SK-N-MC (cell line): ENCODE measurements around a stretch of chr6.

DNA sequence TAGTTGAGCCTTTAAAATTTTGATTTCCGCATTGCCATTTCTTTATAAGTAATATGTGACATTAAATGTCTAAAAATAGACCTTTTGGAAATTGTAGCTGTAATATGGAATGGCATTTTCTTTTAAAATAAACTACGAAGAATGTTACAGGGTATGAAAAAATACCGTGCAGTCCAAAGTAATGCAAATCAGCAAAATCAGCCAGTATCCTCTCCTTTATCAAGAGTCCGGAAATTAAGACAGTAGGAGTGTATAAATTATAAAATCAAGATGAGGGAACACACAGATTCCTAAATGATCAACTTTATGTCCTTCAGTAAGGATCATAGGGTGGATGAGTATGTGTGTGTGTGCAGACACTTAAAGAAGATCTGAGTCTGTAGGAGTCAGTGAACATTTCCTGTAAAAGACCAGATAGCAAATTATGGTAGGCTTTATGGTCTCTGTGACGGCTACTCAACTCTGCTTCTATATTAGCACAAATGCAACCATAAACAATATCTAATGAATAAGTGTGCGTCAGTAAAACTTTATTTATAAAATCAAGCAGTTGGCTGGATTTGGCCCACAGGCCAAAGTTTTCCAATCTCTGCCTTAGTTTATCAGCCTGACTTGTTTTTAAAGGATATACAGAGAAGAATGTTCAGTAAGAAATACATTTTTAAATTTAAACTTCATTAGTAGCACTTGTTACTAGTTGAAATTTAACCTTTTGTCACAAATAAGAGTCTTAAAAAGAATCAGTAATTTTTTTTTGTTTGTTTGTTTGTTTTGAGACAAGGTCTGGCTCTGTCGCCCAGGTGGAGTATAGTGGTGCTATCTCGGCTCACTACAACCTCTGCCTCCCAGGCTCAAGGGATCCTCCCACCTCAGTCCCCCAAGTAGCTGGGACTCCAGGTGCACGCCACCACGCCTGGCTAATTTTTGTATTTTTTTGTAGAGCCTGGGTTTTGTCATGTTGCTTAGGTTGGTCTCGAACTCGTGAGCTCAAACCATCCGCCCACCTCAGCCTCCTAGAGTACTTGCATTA, 10.7 kb downstream of the STXBP5 start:
- RRBS, result no CpG with 5 or more reads among the region's 13 CpGs

- RRBS, result no CpG with 5 or more reads among the region's 2 CpGs
Measured at GRCh38 chr6:147259644-147260171, 55.5 kb downstream of the STXBP5 start.

- RRBS, result no CpG with 5 or more reads among the region's 7 CpGs
Measured at GRCh38 chr6:147303983-147305167, 100.2 kb downstream of the STXBP5 start.

DNA sequence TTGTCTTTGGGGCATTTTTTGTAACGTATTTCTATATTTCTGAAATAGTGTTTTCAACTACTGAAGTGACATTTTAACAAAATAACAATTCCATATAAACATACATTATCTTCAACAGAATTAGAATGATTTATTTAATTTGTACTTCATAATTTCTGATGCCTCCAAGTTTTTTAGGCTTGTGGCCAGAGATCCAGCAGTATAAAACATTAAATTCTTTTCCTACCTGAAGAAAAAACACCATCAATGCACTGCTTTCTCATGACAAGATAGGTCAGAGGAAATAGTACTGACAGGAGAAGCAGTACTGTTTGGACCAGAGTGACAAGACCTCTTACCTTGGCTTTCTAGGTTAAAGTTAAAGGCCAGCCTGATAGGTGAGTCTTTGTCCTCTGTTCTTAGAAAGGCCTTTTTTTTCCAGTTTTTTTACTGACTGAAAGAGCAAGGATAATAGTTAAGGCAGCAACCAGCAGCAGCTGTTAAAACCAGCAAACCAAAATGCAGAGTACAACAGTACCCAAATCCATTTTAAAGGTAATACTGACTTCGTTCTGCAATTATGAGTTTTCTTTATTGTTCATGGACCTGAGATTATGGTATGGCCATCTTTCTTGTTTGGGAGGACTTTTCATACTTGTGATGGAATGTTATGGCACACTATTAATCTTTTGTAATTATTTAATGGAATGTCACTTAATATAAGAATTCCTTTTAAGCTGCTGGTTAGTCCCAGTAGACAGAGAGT, 113.9 kb downstream of the STXBP5 start:
- RRBS, result no CpG with 5 or more reads among the region's 2 CpGs

GRCh38 chr6:147337673-147338479, 133.7 kb downstream of the STXBP5 start:
- RRBS, result no CpG with 5 or more reads among the region's 5 CpGs

DNA sequence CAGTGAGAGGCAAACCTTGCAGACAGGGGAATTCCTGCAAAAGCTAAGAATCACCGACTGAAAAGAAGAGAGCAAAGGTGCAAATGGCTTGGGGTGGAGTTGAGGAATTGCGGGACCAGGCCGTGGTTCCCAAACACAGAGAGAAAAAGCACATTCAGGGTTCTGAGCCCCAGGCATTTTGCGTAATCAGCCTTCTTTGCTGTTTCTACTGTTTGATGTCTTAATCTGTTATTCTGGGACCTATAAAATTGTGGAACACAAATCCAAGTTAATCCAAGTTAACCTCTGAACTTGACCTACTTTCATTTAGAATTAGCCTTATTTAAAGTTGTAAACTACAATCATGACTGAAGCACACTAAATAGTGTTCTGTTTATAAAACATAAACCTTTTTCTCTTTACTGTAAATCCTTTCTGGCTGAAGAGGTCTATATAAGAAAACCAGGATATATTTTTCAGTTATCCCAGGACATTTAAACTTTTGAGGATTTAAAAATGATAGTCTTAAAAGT, 22.2 kb downstream of the SAMD5 start:
- RRBS, result no CpG with 5 or more reads among the region's 4 CpGs

DNA sequence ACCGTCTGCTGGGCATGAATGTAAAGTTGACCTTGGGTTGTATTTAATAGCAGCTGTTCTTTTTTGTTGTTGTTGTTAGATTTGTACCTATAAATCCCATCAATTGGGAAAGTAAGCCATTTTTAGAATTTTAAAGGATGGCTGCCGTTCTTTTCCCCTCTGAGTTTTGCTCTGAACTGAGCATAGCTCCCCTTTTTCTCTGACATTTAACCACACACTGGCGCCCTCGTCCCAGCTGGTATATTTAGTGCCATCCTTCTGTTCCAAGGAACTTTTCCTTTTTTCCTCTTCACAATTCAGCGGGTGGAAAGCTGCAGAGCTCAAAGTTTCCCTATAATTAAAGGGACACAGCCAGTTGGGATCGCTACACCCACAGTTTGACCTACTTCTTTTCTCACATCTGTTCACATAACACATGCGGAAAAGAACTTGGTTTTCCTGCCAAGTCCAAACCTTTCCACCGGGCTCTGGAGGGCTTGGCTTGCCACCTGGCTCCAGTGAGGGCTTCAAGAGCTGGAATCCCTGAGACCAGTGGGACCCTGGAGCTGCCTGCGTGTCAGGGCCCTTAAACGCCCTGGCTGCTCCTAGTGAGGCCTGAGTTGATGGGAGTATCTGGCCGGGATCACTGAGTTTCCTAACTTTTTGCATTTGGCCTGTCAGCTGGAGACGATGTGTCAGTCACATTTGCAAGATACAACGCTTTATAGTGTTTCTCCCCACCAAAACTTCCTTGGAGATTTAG, 175.9 kb downstream of the SASH1 start:
- RRBS, result no CpG with 5 or more reads among the region's 13 CpGs

- RRBS, result 100% methylated on average over 1 of the region's 23 CpGs
Measured at GRCh38 chr6:148520040-148520662, 177.5 kb downstream of the SASH1 start.

GRCh38 chr6:148524738-148525420, 182.2 kb downstream of the SASH1 start:
- RRBS, result no CpG with 5 or more reads among the region's 11 CpGs

DNA sequence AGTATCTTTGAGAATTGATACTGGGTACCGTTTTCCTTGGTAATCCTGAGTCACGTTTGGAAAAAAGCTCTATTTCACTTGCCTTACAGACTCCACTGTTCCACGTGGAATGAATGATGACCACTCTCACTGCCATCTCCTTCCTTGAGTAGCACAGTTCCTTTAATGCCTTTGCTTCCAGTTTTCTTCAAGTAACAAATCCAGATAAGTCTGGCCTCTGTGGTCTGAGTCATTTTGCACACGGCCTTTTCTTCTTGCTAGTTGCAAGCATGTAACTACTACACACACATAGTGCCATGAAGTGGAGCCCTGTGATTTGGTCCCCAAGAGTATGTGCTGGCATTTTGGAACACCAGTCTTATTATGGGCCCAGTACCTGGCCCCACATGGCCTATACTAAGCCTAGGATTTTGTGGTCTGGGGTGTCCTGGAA, 182.8 kb downstream of the SASH1 start:
- RRBS, result no CpG with 5 or more reads among the region's 4 CpGs

DNA sequence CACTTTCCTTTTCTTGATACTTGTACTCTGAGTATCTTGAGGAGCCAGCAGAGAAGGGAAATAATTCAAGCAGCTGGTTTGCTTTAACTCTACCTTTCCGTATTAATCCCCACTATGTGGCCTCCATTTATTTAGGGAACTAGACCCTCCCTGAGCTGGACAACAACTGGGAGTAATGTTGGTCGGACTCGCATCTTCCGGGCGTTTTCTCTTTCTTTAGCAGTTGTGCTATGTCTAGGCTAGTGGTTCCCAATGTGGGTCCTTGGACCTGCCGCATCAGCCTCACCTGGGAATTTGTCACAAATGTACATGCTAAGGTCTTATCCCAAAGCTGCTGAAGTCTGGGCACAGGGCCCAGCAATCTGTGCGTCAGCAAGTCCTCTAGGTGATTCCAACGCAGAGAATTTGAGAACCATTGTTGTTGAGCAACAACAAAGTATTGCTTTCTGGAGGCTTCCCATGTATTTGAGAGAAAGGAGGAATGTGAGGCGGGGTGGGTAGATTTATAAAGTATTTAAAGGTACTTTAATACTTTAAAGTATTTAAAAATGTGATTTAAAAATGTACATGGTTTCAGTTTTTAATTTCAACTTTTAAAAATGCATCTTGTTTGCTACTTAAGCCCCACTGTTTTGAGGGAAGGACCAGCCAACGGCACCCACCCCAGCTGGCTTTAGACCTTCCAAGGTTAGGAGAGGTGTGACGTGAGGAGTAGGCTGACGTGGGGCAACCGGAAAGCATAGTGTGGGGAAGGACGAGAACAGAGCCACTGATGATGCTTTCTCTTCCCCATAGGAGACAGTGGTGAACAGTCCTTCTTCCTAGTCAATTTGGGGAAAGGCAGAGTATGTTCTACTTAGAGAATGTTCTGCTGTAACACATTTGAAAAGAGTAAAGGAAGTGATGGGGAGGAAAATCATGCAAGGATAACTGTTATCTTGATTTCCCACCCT, 4.1 kb downstream of the UST start:
- RRBS, result no CpG with 5 or more reads among the region's 14 CpGs

DNA sequence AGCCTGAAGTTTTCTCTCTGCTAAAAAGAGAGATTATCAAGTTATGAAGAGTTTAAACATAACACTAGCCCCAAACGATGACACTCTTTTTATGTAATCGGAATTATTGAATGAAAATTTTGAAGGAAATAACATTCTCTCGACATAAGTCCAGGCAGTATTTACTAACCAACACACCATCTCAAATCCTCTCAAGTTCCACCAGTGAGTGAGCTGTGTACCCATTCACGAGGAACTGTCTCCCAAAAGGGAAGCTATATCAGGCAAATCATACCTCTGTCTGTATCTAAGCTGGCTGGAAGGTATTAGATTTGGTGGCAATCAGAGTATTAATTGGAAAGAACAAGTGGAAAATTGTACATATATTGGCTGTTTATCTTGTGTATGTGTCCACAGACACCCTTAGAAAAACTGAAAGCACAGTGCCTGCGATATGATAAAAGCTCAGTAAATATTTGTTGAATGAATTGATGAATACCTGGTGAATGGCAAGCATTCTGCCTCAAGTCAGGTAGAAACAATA, 37.5 kb downstream of the UST start:
- RRBS, result no CpG with 5 or more reads among the region's 5 CpGs

DNA sequence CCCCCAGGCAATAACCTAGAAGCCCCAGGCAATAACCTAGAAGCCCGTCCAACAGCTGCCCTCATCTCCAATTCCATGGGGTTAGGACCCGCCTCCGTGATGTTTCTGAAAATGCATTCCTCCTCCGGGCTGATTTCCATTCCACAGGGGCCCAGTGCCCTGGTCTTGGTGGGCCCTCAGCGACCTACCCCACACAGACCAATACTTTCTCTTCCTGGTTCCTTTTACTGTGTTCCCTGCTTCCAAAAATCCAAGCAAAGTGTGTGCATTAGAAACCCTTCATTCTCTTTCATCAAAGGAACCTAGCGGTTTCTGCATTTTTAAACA, 257.8 kb upstream of the TAB2 start:
- RRBS, result no CpG with 5 or more reads among the region's 6 CpGs

- RRBS, result 100% methylated on average over 2 of the region's 18 CpGs
Measured at GRCh38 chr6:149073424-149074278, 243.9 kb upstream of the TAB2 start.

DNA sequence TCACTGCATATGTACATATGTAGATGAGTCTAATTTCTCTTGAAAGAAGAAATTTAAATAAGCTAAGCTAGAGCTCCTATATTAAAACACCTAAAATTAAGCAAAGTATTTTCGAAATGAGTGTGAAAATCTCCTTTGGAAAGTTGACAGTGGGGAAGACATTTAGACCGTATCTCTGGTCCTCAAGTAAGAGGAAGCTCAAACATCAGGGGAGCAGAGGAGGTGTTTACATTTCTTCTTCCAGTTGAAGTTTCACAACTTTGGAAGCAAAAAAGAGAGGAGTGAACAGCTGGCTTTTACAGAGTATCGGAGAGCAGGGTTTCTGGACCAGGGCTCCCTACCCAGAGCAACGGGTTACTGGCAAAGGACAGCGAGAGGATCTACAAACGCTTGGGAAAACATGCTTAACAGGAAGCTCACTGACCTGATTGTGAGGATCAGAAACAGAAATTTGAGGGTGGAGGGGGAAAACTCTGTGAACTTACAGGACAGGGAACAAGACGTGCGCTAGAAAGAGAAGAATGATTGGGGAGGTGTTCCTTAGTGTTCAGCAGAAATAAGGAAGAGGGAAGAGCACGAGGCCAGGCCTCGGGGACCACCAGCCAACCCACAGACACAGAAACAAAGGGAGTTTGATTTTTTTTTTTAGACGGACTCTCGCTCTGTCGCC, 85.8 kb upstream of the TAB2 start:
- RRBS, result no CpG with 5 or more reads among the region's 13 CpGs

- RRBS, result no CpG with 5 or more reads among the region's 9 CpGs
Measured at GRCh38 chr6:149318857-149319218, 1.3 kb downstream of the TAB2 start.

GRCh38 chr6:149322902-149323213, 5.3 kb downstream of the TAB2 start:
- RRBS, result no CpG with 5 or more reads among the region's 1 CpG

DNA sequence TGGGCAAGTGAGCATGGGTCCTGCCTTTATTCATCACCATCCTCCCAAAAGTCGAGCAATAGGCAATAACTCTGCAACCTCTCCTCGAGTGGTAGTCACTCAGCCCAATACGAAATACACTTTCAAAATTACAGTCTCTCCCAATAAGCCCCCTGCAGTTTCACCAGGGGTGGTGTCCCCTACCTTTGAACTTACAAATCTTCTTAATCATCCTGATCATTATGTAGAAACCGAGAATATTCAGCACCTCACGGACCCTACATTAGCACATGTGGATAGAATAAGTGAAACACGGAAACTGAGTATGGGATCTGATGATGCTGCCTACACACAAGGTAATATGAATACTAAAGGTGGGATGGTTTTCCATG, 20.9 kb upstream of the SUMO4 start:
- RRBS, result no CpG with 5 or more reads among the region's 6 CpGs

DNA sequence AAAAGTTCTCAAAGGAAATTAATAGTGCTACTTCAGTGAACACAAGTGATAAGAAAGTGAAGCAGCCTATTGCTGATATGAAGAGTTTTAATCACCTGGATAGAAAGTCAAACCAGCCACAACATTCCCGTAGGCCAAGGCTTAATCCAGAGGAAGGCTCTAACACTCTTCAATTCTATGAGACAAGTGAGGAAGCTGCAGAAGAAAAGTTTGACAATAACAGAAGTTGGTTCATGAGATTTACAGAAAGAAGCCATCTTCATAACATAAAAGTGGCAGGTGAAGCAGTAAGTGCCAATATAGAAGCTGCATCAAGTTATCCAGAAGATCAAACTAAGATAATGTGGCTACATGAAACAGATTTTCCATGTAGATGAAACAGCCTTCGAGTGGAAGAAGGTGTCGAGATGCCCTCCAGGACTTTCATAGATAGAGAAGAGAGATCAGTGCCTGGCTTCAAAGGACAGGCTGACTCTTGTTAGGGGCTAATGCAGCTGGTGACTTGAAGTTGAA, 16.0 kb downstream of the SUMO4 start:
- RRBS, result no CpG with 5 or more reads among the region's 3 CpGs

DNA sequence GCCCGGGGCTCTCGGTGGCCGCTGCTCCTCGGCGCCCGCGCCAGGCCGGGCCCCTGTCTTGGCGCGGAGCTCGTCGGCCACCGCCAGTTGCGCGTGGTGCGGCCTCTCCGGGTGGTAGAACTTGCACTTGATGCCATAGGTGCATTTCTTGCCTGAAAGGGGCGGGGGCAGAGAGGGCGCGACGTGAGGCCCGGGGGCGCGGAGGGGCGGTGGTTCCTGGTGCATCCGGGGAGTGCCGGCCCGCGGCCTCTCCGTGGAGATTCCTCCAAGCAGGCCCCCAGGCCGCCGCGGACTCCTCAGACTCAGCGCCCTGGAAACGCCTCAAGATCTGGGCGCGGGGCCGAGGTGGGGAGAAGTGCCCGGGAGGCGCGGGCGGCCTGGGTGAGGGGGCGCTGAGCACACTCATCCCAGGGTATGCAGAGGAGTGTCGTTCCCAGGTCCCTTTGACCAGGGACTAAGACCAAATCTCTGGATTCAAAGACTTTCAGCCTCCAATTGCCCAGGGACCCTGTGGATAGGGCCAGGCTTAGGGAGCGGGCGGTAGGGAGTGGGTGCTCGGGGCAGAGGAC, 33.4 kb downstream of the ZC3H12D start:
- RRBS, result 92% methylated on average over 26 of the region's 47 CpGs